Kidney epithelial cell (primary cell): ENCODE measurements around a stretch of chr12.

DNA sequence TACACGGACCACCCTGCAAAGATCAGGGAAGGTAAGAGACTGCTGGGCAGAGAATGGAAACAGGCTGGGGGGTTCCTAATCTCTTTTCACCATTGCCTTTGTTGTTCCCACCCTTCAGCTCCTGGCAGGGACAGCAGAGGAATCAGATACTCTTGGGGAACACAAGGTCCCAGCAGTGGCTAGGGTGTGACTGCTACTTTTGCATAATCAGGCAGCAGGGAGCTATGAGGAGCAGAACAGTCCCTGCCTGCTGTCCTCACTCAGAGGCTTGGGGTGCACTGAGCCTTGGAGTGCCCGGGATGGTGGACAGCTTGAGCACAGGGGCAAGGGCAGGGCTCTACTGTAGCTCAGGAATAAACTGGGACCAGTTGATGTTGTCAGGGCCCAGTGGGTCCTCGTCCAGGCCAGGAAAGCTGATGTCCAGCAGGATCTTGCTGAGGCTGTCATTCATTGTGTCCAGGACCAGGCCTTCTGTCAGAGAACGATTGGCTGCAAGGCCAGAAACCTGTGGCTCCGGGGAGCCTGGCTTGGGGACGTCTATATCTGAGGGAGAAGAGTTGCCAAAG lies 1.5 kb upstream of the TEX52 start:
- RAMPAGE, long total RNA: no peak
- RRBS: no CpG with 5 or more reads among the region's 6 CpGs

DNA sequence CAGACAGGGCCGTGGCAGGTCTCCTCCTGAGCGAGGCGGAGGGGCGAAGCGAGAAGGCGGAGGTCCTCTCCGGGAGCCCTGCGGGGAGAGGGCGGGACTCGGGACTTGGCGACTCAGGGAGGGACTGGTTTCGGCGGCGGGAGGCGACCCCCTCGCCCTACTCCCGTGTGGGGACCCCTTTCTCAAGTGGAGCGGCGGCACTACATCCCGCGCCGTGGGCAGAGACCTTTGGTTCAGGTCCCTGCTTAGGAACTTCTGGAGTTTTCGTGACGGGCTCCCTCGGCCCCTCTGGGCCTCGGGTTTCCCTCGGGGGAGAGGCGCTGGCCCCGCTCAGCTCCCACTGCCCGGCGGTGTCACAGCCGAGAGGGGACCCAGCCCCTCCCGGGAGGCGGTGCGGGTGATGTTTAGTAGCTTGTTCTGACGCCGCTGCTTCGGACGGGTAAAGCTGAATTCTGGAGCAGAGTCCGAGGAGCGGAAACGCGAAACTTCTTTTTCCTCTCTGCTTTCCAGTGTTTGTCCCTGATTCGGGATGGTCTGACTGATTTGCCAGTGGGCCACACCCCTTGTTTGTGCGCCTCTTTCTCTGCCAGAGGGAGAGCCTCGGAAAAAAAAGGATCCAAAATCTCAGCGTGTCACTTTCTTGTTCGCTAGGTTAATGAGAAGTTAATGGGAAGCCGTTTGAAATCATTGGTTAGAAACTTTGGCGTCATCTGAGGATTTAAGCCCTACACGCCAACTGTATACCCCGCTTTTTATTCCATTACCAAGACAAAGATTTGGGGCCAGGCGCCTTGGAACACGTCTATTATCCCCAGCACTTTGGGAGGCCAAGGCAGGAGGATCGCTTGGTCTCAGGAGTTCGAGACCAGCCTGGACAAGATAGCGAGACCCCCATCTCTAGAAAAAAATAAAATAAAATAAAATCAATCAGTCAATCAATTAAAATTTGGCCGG lies 577 bp downstream of the TULP3 start:
- RAMPAGE, long total RNA: no peak
- RRBS: 1% methylated on average over 5 of the region's 58 CpGs

GRCh38 chr12:3020682-3021267 lies 56.4 kb upstream of the TSPAN9 start:
- RAMPAGE, long total RNA: no peak
- RRBS: 97% methylated on average over 5 of the region's 15 CpGs

DNA sequence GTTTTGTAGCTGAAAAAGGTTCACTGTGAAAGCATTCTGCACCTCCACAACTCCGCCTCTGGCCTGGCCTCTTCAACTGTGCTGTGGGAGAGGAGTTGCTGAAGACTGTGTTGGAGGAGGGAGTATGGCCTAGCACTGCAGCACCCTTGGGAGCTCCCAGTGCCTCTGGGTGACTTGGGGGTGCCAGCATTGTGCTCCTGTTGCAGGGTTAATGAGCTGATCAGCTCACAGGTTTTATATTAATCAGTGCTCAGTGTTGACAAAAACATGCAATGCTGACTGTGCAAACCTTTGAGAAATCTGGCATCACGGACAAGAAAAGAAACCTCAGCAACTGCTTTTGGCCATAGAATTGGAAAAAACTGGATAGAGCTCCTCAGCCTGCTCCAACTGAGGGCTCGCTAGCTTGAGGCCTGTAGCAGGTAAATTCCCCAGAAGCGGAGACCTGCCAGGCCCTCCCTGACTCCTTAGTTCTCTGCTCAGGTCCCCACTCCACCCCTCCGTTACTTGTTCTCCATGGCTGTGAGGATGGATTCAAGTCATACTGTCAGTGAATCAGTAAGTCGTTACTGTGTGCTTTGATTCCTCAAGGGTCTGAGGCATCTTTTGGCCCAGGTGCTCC lies 14.7 kb downstream of the TSPAN9 start:
- RAMPAGE, long total RNA: no peak
- RRBS: no CpG with 5 or more reads among the region's 6 CpGs

GRCh38 chr12:3102870-3103533 lies 25.8 kb downstream of the TSPAN9 start:
- RAMPAGE, long total RNA: no peak
- RRBS: no CpG with 5 or more reads among the region's 10 CpGs

DNA sequence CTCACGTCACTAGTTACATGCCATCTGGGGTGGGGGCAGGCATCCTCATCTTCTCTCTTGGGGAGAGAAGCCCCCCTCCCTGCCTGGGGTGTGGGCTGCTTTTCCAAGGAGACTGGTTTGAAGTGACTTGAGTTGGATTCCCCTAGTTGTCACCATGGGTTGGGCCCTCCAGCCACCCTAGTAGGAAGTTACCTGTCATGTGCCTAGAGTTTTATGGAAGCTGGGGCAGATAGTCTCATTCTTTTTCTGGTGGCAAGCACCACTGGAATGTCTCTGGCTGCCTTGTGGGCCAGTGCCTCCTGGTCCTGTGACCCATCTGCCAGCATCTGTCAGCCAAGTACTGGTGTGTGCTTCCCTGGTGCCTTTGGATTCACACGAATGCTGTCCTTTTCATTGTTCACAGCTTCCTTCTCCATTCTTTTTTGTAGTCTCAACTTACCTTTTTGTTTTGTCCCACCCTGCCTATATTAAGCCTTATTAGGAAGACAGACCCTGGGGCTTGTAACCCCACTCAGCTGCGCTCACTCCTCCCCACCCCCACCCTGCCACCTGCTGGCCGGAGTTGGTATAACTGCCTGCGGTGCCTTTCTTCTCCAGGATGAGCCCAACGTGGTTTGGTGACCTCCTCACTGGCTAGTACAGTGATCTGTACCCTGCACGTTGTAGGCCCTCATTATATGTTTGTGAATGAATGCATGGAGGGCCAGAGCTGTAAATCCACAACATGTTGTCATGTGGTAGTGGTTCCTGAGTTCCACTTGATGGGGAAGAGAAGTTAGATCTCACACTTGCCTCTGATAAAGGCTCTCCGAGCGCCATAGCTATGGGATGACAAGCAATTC lies 125.7 kb downstream of the TSPAN9 start:
- RAMPAGE, long total RNA: no peak
- RRBS: no CpG with 5 or more reads among the region's 9 CpGs

DNA sequence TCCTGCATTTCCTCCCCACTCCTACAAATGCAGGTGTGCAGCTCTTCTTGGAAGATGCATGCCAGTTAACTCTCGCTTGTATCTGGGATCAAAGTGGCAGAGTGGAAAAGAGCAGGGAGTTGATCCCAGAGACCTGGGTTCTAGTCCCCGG lies 136.6 kb downstream of the TSPAN9 start:
- RAMPAGE, long total RNA: no peak
- RRBS: no CpG with 5 or more reads among the region's 2 CpGs

- RAMPAGE, long total RNA: no peak
- RRBS: no CpG with 5 or more reads among the region's 4 CpGs
These were observed 138.9 kb downstream of the TSPAN9 start for GRCh38 chr12:3216151-3216409.

DNA sequence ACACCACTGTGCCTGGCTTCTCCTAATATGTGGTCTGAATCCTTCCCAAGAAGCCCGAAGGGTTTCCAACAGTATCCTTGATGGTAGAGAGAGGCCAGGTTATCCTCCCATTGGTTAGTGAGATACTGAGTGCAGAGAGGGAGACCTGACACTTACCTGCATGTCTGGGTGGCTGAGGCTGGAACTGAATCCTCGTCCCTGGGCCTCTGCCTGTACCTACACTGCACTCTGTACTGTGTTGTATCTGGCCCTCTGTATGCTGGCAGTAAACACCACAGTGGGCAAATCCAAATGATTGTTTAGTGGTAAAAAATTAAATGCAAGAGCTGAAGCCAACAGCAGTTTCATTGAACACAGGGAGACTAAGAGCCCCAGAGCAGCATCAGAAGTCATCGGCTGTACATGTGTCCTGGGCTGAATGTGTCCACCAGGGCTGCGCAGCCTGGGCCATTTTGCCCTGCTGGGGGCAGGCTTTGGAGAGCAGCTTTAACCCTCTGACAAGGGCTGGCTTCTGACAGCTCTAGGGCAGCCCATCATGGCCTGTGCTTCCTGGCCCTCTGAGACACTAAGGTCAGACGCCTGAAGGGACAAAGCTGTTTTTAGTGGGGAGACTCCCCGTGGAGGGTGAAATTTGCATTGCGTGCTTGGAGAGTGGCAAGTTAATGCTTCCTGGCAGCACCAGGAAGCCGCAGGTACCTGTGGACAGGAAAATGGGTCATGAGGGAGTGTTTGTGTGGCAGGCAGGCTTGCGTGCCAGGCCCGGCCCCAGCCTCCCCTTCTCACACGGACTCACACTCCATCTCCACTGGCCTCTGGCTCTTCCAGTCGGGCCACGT lies 149.9 kb downstream of the TSPAN9 start:
- RAMPAGE, long total RNA: no peak
- RRBS: no CpG with 5 or more reads among the region's 13 CpGs

GRCh38 chr12:3236329-3237414 lies 159.5 kb downstream of the TSPAN9 start:
- RAMPAGE, long total RNA: no peak
- RRBS: no CpG with 5 or more reads among the region's 21 CpGs

DNA sequence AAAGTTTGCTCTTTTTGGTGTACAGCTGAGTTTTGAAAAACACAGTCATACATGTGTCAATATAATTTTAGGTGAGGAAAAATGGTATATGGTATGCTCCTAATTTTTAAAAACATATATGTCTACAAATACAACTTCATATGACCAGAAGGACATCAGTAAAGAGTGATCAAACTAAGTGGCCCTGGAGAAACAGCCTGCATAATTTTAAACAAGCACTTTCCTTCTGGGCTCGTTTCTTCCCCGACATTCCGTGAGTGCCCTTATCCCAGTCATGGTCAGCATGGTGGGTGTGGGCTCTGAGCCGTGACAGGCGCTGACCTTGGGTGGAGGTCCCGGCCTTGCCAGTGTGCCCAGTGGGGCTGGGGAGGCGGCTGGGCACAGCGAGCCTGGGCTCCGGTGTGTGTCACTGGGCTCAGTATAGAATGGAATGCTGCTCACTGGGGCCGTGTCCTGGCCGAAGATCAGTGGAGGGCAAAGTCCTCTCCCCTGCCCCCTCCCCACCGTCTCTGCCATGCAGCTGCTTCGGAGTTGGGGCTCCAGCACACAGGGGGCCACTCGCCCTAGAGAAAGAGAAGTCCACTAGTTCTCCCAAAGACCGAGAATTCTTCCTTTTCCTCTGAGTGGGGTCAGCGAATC lies 164.3 kb downstream of the TSPAN9 start:
- RAMPAGE, long total RNA: no peak
- RRBS: 58% methylated on average over 4 of the region's 16 CpGs

GRCh38 chr12:3262231-3262815 lies 185.1 kb downstream of the TSPAN9 start:
- RAMPAGE, long total RNA: no peak
- RRBS: no CpG with 5 or more reads among the region's 16 CpGs

- RAMPAGE, long total RNA: no peak
- RRBS: no CpG with 5 or more reads among the region's 3 CpGs
These were observed 201.7 kb downstream of the TSPAN9 start for GRCh38 chr12:3278883-3279305.

- RAMPAGE, long total RNA: no peak
- RRBS: no CpG with 5 or more reads among the region's 4 CpGs
These were observed 29.7 kb upstream of the PRMT8 start for GRCh38 chr12:3461323-3461768.

- RAMPAGE, long total RNA: no peak
- RRBS: no CpG with 5 or more reads among the region's 4 CpGs
These were observed 16.7 kb upstream of the PRMT8 start for GRCh38 chr12:3474292-3474702.

GRCh38 chr12:3490698-3491072 lies 318 bp upstream of the PRMT8 start:
- RAMPAGE, long total RNA: no peak
- RRBS: no CpG with 5 or more reads among the region's 26 CpGs

- RAMPAGE, long total RNA: no peak
- RRBS: no CpG with 5 or more reads among the region's 72 CpGs
These were observed 2.4 kb downstream of the PRMT8 start for GRCh38 chr12:3492907-3494363.

DNA sequence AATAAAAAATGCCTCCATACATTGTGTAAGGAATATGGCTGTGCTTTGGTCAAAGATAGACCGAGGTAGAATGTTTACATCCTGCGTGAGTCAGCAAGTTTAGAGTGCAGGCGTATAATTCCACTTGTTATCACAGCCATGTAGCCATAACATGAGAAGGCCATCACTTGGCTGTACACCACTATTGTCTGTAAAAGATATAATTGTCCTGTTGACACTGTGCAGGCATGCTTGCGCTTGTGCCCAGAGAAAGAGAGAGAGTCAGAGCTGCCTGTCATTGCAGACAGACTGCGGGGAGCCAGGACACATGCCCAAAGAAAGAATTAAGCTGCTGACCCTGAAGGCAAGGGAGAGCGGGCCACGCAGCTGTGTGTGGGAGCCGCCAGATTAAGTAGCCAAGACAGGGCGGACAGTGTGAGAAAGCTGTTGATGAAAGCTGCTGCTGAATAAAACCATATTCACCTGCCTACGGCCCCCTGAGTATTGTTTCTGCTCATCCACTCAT lies 68.3 kb downstream of the CRACR2A start:
- RAMPAGE, long total RNA: no peak
- RRBS: no CpG with 5 or more reads among the region's 10 CpGs

DNA sequence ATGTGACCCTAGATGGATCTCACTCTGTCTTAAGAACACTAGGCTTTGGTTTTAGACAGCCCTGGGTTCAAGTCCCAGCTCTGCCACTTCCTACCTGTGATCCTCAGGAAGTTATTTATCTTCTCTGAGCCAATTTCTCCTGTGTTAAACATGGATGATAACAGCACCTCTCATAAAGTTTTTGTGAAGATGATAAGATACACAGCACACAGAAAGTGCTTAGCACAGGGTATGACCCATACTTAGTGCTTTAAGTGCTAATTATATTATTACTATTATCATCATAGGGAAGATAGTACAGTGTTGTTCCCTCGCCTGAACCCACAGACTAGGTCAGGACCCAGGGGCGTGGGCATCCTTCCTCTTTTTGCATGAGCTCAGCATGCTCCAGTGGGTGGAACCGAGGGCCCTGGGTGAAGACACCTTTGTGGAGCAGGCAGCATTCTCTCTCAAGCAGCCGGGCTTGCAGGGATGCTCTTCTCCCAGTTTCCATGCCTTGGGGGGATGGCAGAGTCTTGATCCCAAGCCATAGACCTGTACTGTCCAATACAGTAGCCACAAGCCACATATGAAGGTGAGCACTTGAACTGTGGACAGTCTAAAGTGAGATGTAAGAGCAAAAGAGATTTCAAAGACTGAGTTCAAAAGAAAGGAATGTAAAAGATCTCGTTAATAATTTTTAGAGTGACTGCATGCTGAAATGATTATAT lies 34.8 kb downstream of the CRACR2A start:
- RAMPAGE, long total RNA: no peak
- RRBS: no CpG with 5 or more reads among the region's 5 CpGs

DNA sequence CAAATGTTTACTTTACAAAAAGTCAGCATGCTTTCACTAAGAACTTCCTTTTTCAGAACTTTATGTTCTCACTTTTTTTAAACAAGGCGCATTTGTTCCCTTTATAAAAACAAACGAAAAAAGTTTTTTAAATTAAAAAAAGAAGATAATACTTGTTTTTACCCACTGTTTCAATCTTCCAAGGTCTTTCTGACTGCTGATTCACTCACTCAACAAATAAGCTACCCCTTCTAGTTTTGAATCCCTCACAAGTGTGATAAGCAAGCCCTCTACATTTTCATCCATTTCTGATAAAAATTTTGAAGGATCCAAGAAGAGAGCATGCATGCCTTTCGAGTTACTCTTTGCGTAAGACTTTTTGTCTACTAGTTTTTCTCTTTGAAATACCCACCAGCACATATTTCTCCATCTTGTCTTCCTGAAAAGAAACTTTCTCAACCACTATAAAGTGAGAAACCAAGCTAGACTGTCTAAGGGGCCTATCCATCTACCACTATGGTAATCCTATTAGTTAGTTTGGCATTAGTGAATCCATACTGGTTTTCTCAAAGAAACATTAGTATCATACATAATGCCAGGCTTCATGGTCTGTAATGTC lies 57.0 kb downstream of the PARP11 start:
- RAMPAGE, long total RNA: no peak
- RRBS: no CpG with 5 or more reads among the region's 4 CpGs